Neutrophil (primary cell): ENCODE data around the genes CMC4, CLIC2 and F8A3.

GRCh38 chrX:155007328-155007726 is 15.2 kb downstream of the F8 start:
- PRO-cap, result no peak

DNA sequence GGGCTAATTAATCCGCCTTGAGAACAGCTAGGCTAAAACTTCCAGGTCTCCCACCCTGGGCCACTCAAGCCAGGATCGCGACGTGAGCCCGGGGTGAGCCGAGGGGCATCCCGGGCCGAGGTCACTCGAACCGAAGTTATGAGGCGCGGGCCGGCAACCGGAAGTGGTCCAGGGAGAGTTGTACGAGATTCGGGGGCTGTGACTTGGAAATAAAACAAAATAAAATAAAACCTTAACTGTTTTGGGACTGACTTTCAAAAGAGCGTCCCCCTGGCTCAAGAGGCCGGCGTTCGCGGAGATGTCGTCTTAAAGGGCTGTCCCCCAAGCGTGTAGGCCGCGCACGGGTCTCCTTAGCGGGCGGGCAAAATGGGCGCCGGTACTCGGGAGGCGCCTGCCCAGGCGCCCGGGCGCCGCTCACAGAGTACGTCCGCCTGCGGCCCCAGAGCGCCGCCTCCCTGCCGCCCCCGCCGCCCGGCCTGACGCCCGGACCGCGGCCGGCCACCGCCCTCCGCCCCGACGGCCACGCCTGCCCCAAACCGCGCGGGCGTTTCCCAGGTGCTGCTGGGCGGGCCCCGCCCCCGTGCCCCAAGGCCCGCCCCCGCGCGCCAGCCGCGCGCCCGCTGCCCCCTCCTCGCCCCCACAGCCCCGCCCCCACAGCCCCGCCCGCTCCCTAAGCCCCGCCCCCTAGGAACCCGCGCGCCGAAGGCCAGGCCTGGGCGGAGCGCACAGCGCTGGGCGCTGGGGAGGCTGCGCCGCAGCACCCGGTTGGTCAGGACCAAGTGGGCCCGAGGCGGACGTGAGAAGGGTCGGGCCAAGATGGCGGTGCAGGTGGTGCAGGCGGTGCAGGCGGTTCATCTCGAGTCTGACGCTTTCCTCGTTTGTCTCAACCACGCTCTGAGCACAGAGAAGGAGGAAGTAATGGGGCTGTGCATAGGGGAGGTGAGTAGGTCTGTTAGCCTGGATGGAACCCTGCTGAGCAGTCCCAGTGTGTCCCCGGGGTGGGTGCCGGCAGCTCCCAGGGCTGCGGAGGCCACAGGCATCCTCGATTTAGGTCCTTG is at the start of gene CMC4:
Gene CMC4, minus strand, starts transcription at position 425 of the 1,058 bp plus-strand sequence.
- PRO-cap, result bidirectional peak, plus-strand start at position 814 of the sequence, minus-strand start at position 457 of the sequence

DNA sequence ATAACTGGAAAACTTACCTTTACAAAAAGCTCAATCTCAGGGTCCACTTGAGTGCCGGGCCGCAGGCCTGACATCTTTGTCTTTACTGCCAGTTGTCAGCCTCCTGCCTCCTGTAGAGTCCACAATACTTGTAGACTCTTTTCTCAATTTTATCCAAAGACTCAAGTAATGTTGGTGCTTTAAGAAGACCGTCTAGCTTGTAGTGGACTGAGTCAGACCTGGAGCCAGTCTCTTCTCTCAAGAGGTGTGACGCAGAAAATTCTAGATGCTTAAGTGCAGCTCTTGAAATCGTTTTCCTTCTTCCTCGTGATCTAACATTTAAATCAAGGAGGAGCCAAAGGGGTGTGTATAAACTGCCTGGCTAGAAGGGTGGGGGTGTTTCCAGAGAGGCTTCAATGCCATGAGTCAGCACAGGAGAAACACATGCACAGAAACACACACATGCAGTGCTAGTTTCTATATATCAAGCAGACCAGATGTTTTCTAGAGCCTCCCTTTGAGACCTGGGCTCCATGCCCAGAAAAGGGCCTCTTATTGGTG is at the start of gene CLIC2:
Gene CLIC2, minus strand, starts transcription at position 261 of the 540 bp plus-strand sequence.
- PRO-cap, result no peak

GRCh38 chrX:155458484-155458971 is at the start of gene F8A3:
Gene F8A3 (minus strand): TSS chrX:155458620.
- PRO-cap, result no peak

GRCh38 chrX:155683618-155684345 is 71.0 kb upstream of the TMLHE start:
- PRO-cap, result no peak